ENCODE measurements around a stretch of chr6.

DNA sequence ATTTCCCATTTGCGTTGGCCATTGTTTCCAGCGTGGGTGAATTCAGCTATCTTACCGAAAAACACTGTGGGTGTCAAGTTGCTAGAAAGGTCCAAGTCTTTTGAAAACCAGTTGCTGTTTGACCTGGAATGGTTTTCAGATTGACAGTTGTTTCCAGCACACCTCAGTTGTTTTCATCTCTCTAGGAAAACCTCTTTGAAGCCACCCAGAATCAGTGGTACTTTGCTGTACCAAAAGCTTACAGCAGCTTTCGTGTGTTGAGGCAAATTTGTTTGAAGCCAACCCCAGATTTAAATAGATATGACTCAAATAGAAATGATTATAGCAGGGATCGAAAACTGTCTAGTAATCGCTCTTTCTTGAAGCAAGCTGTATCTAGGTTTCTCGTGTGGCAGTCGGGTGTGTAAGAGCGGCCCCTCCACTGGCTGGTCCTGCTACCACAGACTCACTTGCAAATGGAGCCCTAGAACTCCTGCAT lies 27.4 kb downstream of the DUSP22 start:
- PRO-cap, 2 experiments, result no peak in any of the 2 experiments

GRCh38 chr6:387973-388843 lies 3.3 kb upstream of the IRF4 start:
- PRO-cap, 2 experiments, result no peak in any of the 2 experiments

- PRO-cap, 2 experiments, result peak in 2 of 2 experiments; most common plus-strand start chr6:392829 (in 2); most common minus-strand start chr6:392719 (in 2)
Observed at GRCh38 chr6:392456-393527, 1.2 kb downstream of the IRF4 start.

DNA sequence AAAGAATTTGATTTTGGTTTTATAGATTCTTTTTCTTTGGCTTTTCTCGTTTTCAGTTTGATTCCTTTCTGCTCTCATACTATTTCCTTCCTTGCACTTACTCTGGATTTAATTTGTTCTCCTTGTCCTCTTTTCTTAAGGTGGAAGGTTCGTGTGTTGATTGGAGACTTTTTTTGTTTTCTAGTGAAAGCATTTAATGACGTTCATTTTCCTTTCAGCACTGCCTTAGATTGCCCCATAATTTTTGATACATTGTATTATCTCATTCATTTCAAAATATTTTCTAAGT lies 62.7 kb downstream of the IRF4 start:
- PRO-cap, 2 experiments, result no peak in any of the 2 experiments

DNA sequence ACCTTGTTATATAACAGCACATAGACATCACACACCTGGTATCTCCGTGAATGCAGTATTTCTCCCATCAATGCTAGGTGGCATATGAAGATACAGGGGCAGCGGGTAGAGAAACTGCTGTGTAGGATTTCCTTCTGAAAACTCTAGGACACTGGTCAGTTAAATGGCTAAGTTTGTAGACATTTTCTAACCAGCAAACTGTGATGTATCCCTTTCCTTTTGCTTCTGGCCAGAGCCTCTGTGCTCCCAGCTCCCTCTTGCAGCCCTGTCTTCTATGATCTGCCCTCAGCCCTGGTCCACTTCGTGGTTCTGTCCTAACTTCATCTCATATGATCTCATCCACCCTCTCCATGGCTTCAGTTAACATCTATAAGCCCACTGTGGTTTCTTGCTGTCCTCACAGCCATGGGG lies 81.7 kb downstream of the IRF4 start:
- PRO-cap, 2 experiments, result no peak in any of the 2 experiments

GRCh38 chr6:510297-510781 lies 118.8 kb downstream of the IRF4 start:
- PRO-cap, 2 experiments, result no peak in any of the 2 experiments

DNA sequence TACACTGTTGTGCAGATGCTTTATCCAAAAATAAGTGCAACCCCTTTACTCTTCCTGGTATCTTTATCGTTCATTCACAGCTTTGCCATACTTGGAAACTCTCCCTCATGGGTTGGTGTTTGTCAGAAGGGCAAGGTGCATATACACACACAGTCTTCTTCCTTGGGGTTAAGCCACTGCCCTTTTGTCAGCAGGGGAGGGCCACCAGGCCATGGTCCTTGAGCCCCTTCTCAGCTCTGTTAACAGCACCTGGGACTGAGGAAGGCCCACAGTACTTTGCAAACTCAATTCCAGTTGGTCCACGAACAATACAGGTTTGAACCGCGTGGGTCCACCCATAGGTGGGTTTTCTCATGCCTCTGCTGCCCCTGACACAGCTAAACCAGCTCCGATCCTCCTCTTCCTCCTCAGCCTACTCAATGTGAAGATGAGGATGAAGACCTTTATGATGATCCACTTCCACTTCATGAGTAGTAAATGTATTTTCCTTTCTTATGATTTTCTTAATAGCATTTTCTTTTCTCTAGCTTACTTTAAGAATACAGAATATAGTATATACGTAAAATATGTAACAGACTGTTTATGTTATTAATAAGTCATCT lies 120.5 kb downstream of the IRF4 start:
- PRO-cap, 2 experiments, result no peak in any of the 2 experiments

DNA sequence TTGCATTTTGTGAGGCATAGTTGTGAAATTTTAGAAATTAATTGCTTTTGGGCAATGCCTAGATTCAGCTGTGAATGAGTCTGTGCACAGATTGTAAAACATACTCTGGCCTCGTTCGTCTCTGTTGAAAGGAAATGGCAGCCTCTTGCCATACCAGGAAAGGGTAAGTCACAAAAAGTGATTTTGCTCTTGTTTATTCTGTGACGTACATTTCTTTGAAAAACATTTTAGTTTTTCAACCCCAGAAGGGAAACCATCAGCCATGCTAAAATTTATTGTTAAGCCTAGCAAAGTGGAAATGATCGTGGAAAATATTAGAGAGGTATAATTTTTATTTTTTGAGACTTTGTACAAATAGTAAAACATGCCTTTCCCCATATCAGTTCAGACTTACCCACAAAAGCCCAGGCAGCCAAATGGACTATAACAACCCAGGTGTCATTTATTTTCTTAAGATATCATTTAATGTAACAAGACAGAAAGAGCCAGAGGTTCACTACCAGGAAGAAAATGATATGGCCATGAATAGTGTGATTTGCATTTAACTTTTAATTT lies 15.4 kb upstream of the EXOC2 start:
- PRO-cap, 2 experiments, result no peak in any of the 2 experiments

DNA sequence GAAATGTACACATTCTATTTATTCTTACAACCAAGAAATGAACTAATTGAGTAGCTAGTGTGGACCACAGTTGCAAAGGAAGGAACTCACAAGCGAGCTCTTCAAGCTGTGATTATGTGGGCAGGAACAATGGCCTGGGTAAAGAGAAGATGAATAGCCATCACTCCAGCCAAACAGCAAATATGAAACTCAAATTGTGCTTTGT lies 18.7 kb upstream of the EXOC2 start:
- PRO-cap, 2 experiments, result no peak in any of the 2 experiments

GRCh38 chr6:814394-814862 lies 121.5 kb upstream of the EXOC2 start:
- PRO-cap, 2 experiments, result no peak in any of the 2 experiments

DNA sequence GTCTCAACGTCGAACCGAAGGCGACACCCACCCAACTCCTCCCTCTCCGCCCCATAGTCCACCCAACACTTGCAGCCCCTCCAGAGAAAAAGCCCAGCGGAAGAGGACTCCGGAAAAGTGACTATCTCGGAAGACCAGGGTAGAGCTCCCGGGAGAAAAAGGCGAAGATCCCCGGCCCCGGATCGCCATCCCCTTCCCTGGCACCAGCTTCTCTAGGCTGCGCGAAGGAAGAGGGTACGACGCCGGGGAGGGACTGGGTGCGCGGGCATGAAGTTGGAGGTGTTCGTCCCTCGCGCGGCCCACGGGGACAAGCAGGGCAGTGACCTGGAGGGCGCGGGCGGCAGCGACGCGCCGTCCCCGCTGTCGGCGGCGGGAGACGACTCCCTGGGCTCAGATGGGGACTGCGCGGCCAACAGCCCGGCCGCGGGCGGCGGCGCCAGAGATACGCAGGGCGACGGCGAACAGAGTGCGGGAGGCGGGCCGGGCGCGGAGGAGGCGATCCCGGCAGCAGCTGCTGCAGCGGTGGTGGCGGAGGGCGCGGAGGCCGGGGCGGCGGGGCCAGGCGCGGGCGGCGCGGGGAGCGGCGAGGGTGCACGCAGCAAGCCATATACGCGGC lies 648 bp downstream of the FOXQ1 start:
- PRO-cap, 2 experiments, result no peak in any of the 2 experiments

GRCh38 chr6:1387675-1388692 lies 1.4 kb upstream of the FOXF2 start:
- PRO-cap, 2 experiments, result no peak in any of the 2 experiments

DNA sequence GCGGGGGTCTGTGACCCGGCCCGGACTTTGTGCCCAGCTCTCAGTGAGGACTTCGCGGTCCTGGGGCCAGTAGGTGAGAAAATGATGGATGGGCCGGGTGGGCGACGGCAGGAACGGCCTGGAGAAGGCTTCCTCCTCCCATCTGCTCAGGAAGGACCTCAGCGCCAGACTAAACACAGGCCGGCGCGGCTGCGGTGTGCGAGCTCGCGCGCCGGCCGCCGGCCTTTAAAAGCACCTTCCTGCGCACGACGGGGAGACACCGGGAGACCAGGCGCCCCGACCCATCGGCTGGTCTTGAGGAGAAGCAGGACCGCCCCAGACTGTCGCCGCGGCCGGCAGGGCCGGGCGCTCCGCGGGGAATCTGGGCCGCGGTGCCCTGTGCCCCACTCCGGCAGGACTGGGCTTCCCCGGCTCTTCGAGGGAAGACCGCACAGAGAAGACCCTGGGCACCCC lies 8.3 kb upstream of the FOXC1 start:
- PRO-cap, 2 experiments, result no peak in any of the 2 experiments

- PRO-cap, 2 experiments, result no peak in any of the 2 experiments
Observed at GRCh38 chr6:1608162-1608652, 1.5 kb upstream of the FOXC1 start.

- PRO-cap, 2 experiments, result no peak in any of the 2 experiments
Observed at GRCh38 chr6:1608730-1609634, 733 bp upstream of the FOXC1 start.

DNA sequence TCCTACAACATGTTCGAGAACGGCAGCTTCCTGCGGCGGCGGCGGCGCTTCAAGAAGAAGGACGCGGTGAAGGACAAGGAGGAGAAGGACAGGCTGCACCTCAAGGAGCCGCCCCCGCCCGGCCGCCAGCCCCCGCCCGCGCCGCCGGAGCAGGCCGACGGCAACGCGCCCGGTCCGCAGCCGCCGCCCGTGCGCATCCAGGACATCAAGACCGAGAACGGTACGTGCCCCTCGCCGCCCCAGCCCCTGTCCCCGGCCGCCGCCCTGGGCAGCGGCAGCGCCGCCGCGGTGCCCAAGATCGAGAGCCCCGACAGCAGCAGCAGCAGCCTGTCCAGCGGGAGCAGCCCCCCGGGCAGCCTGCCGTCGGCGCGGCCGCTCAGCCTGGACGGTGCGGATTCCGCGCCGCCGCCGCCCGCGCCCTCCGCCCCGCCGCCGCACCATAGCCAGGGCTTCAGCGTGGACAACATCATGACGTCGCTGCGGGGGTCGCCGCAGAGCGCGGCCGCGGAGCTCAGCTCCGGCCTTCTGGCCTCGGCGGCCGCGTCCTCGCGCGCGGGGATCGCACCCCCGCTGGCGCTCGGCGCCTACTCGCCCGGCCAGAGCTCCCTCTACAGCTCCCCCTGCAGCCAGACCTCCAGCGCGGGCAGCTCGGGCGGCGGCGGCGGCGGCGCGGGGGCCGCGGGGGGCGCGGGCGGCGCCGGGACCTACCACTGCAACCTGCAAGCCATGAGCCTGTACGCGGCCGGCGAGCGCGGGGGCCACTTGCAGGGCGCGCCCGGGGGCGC lies 1.4 kb downstream of the FOXC1 start:
- PRO-cap, 2 experiments, result no peak in any of the 2 experiments

DNA sequence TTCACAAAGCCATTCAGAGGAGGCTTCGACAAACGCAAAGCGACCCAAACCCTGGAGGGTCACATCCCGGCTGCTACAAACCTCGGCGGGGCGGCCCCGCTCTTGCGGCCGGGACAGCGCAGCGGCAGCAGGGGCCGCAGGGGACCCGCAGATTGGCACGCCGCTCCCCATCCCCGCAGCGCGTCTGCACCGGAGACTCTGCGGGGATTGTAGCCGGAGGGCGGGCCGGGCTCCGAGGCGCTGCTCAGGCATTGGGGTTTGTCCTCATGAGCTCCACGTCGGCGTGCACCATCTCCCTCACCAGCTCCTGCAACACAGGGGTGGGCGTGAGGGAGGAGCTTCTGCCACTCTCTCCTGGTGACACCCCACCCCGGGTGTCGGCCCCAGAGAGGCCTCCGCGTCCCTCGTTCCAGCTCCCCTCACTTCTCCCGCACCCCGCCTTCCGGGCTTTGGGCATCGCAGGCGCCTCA lies 14.2 kb downstream of the FOXC1 start:
- PRO-cap, 2 experiments, result no peak in any of the 2 experiments

- PRO-cap, 2 experiments, result no peak in any of the 2 experiments
Observed at GRCh38 chr6:1641244-1641776, 31.6 kb downstream of the FOXC1 start.

GRCh38 chr6:1864573-1864941 lies 254.8 kb downstream of the FOXC1 start:
- PRO-cap, 2 experiments, result no peak in any of the 2 experiments

DNA sequence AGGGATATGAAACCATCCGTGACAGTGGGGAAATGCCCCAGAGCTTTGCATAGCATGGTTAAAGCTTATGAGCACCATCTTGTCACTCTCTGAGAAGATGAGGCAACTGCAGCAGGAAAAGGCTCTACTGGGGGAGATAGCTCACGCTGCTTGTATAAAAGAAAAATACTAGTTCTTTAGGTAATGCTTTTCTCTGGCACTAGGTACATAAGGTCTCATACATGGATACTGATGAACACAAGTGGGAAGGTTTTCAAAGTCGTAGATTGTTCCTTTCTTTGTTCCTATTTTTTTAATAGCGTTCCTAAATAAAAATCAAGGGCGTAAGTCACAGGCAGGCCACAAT lies 259.3 kb downstream of the FOXC1 start:
- PRO-cap, 2 experiments, result no peak in any of the 2 experiments

Data from helper T cell (primary cell).